Hair follicle dermal papilla cell (primary cell): ENCODE results near the gene MEF2B.

DNA sequence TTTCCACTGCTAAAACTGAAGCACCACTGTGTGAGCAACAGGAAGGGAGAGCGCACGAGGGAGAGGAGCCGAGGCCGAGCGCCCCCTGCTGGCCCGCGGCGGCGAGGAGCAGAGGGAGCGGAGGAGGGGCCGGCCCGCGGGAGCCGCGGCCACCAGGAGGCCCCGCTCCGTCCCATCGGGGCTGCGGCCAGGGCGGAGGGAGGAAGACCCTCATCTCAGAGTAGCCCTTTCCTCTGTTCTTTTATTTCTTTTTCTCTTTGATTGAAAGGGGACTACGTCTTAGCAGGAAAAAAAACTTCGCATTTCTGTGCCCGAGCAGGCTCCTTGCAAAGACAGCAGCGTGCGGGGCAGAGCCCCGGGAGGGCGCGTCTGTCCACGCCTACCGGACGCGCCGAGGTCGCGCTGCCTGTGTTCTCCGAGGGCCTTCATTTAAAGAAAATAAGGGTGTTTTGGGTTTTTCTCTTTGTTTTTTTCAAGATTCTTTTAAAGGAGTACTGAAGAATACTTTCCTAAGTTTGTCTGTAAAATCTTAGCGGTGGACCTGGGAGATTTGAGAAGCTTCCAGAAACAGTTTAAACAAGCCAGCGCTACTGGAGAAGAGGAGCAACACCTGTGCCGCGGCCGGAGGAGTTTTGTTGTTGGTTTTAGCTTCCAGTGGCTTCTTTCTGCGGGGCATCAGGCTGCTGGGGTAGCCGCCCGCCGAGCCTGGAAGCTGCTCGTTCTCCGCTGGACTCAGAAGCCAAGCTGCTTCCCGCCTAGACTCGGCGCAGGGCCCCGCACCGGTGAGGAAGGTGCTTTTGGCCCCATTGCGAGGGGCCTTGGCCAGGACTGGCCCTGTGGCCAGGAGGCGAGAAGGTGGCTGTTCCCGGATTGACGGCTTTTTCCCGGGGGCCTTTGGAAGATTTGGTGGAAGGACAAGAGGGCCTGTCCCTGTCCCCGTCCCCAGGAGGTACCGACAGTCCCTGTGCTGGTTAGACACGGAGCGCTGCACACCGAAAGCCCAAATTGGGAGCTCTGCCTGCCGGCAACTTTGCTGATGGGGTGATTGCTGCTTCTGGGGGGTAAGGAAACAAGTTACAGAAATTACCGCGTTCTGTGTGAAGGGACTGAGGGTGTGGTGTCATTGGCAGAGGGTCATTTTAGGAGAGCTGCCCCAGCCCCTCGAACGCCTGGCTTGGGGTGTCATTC is 29.0 kb downstream of the CERS1 start:
- CAGE, long polyA plus RNA: no peak

DNA sequence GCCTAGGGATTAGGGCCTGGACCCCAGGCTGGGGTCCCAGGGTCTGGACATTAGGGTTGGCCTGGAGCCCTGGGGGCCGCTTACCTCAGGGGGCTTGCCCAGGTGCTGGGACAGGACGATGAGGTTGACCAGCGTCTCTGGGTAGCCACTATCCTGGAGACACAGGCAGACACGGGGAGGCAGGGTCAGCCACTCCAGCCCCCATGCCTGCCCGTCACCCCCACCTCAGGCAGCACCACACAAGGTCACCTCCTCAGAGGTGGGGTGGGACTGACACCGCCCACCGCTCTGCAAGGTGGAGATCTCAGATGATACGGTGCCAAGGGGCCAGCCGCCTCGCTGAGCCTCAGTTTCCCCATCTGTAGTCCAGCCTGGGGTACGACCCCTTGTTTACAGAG is 4.3 kb upstream of the CERS1 start:
- CAGE, long polyA plus RNA: no peak

- CAGE, long polyA plus RNA: no peak
Observed at GRCh38 chr19:18903236-18903814, 7.4 kb upstream of the CERS1 start.

- CAGE, long polyA plus RNA: no peak
Observed at GRCh38 chr19:18906509-18907360, 10.8 kb upstream of the CERS1 start.

DNA sequence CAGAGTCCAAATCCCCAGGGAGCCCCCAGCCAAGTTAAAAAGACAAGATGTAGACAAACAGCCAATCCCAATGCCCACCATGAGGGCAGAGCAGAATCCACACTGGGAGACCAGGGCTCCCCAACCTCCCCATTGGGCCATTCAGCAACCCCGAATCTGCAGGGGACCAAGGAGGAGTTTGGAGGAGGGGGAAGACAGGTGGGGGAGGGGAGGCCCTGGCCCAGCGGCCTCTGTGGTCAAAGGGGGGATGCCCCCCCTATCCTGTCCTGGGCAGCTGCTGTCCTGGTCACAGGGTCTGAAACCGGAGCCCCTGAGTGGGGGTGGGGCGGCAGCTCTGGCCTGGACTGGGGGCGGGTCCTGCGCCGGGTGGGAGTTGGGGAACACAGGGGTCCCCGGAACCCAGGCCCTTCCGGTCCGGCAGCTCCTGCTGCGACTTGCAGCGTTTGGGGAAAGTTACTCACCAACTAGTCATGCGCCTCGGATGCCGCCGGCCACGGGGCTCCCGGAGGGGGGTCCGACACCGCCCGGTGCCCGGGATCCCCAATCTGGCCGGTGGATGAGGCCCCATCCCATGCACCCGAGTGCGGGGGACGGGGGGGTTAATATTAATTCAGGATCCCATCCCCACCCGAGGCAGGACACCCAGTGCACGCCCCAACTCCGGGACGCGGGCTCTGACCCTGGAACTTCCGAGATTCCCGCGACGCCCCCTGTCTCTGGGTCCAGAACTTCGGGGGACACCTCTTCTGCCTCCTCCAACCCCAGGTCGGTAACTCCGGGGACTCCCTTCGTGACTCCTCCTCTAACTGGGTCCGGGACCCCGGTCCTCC is 942 bp downstream of the HOMER3 start:
- CAGE, long polyA plus RNA: no peak

- CAGE, long polyA plus RNA: no peak
Observed at GRCh38 chr19:19060047-19060437, 3.8 kb upstream of the SLC25A42 start.

GRCh38 chr19:19061198-19061961 is 2.4 kb upstream of the SLC25A42 start:
- CAGE, long polyA plus RNA: no peak

DNA sequence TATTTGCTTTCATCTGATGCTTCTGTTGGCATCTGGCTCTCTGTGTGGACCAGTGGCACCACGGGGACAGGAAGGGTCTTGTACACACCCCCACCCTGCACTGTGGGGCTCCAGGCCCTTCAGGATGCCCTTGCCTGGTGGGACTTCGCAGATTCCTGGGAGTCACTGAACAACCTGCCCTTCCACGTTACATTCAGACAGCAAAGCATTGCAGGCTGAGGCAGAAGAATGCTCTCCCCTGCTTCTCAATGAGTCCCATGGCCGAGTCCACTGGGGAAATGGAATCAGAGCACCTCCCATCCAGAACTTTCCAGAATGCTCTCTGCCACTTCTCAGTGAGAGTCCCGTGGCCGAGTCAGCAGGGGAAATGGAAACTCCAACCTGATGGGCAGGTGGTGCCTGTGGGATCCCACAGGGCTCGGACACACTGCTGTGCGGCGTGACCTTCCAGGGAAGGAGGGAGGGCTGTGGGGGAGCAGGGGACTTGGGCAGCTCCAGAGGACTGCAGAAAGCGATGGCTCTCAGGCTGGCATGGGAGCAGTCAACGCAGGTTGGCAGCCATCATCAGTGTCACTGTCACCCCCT is 37.0 kb downstream of the SLC25A42 start:
- CAGE, long polyA plus RNA: no peak

GRCh38 chr19:19112818-19113720 is 25.2 kb downstream of the TMEM161A start:
- CAGE, long polyA plus RNA: no peak

DNA sequence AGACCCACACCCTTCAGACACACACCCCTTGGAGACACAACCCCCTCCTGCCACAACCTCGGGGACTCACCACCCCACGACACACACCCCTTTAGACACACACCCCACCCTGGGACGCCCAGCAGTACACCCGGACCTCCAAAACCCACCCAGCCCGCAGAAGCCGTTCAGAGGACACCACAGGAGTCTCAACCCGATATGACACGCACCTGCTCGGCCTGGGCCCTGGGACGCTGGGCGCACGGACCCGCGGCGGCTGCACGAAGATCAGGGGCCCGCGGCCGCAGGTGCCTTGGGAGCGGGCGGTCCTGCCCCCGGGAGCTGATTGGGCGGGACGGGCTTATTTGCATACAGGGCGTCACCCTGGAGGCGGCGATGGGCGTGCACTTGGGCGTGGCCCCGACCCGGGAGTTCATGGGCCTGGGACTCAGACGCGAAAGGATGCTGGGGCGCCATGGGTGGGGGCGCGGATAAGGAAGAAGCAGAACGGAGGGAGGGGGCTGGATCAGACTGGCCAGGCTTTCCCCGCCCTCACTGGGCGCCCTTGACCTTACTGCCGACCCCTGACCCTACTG is at the start of gene MEF2B:
MEF2B (minus strand) TSS at position 268 of the 575 bp plus-strand sequence.
- CAGE, long polyA plus RNA: no peak

- CAGE, long polyA plus RNA: no peak
Observed at GRCh38 chr19:19296893-19297718, 23.2 kb downstream of the SUGP1 start.

DNA sequence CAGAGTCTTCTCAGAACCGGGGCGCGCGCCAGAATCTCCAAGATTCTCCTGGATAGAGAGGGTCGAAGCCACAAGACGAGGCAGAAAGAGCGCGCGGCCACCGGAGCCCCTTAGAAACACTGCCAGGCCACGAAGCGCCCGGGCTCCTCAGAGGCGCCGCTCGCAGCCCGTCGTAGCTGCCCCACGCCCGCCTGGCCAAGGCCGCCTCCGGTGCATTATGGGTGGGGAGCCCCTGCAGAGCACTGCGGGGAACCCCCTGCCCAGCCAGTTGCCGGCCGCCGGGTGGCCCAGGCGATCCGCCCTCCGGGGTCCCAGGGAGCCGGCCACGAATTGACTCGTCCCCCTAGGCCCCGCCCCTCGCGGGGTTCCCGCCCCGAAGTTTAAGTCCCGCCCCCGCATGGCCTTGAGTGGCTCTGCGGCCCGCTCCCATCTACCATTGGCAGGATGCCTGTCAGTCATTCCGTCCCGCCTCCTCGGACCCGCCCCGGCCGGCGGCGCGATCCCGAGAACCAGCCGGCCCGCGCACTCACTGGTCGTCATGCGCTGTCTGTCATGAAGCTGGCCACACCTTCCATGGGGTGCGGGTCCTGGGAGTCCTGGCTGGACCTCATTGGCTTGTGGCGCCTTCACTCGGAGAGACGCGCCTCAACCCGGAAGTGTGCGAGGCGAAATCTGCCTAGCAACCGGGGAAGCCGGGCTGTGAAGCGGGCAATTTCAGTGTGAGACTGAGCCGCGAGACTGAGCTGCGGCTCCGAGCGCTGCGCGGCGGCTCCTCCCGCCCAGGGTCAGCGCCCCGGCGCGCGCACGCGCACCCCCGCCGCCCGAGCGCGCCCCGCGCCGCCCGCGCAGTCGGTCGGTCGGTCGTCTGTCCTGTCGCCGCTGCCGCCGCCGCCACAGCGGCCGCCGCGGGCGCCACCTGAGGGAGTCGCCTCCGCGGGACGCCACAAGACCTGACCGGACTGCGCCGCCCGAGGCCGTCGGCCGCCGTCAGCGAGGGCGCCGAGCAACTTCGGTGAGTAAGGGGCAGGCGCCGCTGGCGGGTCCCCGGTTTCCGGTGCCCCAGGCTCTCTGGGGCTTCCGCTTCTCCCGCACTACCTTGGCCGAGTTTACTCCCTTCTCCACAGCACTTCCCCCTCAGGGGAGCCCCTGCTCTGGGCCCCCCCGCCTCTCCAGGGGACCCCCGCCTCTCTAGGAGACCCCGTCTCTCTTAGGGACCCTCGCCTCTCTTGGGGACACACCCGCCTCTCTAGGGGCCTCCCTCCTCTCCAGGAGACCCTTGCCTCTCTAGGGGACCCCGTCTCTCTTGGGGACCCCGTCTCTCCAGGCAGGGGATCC is 19.9 kb upstream of the GATAD2A start:
- CAGE, long polyA plus RNA: no peak

DNA sequence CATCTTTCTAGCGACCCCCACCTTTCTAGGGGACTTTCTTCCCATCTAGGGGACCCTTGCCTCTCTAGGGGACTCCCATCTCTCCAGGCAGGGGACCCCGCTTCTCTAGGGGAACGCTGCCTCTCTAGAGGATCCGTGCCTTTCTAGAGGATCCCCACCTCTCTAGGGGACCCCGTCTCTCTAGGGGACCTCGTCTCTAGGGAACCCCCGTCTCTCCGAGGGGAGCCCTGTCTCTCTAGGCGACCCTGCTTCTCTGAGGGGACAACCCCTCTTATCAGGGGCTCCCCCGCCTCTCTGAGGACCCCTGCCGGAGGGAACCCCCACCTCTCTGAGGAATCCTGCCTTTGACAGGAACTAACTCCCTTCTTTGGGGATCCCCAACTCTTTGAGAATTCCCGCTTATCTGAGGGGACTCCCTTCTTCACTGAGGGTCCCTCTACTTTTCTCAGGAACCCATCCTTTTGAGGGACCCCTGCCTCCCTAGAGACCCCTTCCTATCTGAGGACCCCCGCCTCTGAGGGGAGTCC is 18.9 kb upstream of the GATAD2A start:
- CAGE, long polyA plus RNA: no peak

GRCh38 chr19:19390107-19390761 is 15.2 kb upstream of the GATAD2A start:
- CAGE, long polyA plus RNA: no peak

- CAGE, long polyA plus RNA: no peak
Observed at GRCh38 chr19:19406398-19406658, 853 bp downstream of the GATAD2A start.

GRCh38 chr19:19411502-19412179 is 6.2 kb downstream of the GATAD2A start:
- CAGE, long polyA plus RNA: no peak

- CAGE, long polyA plus RNA: no peak
Observed at GRCh38 chr19:19426839-19427364, 21.4 kb downstream of the GATAD2A start.

- CAGE, long polyA plus RNA: no peak
Observed at GRCh38 chr19:19435965-19436932, 30.8 kb downstream of the GATAD2A start.

DNA sequence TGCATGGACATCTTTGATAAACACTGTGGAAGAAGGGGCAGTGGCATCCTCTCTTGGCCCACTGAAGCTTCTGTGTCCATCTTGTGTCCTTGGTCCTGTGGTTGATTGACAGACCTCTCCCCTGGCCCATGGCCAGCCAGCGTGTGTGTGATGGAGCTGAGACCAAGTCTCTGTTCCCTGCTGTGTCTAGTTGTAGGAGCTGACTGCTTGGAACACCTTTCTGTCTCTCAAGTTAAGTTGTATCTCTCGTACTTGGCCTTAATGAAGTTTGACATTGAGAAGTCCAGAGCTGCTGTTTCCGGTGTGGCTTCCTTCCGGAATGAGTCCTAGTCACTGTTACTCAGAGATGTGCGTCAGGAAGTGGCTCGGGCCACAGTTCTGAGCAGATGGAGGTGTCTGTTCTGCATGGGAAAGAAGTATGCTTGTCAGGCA is 54.2 kb downstream of the GATAD2A start:
- CAGE, long polyA plus RNA: no peak

DNA sequence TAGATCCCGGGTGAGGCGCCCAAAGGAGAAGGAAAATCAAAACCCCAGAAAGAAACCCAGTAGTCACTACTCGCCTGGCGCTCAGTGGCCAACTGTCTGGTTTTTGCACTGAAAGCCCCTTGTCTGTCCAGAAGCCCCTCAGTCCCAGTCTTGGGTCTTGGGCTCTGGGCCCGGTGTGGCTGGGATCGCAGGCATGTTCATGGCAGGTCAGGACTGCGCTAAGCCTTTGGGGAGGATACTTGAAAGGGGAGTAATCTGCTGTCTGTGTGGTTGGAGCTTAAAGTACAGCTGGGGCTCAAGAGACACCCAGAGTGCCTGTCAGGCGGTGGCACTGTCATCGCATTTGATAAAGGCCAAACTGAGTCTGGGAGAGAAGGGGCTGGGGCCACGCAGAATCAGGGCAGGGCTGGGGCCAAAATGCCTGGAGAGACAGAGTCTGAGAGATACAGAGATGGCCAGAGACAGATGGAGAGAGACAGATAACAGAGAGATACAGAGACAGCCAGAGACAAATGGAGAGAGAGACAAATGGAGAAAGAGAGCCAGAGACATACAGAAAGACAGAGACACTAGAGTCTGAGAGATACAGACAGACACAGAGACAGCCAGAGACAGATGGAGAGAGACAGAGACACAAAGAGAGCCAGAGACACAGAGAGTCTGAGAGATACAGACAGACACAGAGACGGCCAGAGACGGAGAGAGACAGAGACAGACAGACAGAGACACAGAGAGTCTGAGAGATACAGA is 4.2 kb upstream of the CILP2 start:
- CAGE, long polyA plus RNA: no peak